ENCODE results near the gene TMEM61.

DNA sequence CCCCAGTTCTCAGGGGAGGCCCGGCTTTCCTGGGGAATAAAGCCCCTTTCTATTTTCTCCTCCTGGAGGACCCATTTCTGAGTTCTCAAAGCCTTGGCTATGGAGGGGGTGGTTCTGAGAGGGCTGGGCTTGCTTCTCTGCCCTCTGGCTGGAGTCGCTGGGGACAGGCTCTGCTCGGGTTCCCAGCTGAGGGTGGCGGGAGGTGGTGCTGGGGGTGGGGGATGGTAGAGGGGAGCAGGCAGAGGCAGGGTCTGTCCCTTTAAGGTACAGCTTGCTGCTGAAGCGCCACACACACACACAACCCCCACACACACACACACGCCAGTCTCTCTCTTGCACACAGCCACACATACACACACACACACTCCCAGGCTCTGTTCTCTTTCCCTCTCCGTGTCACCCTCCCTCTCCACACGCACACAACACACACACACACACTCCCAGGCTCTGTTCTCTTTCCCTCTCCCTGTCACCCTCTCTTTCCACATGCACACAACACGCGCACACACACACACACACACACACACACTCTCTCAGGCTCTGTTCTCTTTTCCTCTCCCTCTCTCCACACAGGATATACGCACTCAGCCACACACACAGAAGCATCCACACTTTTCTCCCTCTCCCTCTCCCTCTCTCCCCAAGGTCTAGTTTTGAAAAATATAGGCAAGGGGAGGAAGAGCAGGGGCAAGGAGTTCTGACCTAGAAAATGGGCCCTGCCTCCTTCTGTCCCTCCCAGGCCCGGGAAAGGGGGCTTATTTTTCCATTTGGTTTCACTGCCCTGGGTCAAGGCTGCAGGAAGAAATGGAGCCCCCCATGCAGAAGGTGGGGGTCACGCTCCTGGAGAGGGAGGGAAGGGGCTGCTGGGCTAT is 71.9 kb upstream of the ACOT11 start:
- PRO-cap, result no peak

GRCh38 chr1:54585557-54586214 is 37.6 kb downstream of the FAM151A start:
- PRO-cap, result no peak

DNA sequence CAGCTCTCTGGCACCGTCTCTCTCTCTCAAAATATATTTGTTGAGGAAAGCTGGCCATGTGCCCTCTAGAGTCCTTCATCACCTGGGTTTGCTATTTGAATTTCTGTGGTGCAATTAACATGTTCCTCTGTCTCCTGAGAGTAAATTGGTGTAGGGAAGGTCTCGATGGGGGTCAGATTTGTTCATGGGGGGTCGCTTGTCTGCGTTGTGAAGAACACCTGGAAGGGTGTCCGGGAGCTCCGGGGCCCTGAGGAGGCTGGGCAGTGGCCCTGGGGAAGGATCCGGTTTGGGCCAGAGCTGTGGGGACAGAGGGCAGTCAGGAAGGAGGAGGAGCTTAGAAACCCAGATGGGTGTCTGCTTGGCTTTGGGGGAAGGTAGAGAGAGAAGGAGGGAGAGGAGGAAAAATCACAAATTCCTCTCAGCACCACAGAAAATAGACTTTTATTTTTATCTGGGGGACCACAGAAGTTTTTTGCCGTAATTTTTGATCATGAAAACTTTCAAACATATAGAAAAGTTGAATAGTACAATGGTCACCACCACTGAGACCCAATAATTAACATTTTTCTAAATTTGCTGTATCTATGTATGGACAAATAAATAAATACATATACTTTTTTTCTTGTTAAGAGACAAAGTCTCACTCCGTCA is 33.1 kb downstream of the FAM151A start:
- PRO-cap, result no peak

DNA sequence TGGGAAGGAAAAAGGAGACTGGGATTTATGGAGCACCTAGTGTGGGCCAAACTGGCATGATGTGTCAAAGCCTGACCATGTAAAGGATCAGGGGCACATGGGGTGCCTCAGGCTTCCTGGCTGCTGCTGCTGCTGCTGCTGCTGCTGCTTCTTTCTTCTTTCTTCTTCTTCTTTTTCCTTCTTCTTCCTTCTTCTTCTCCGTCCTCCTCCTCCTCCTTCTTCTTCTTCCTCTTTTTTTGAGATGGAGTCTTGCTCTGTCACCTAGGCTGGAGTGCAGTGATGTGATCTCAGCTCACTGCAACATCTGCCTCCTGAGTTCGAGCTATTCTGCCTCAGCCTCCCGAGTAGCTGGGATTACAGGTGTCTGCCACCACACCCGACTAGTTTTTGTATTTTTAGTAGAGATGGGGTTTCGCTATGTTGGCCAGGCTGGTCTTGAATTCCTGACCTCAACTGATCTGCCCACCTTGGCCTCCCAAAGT is 10.4 kb downstream of the TTC22 start:
- PRO-cap, result no peak

GRCh38 chr1:54800063-54800520 is 1.0 kb downstream of the TTC22 start:
- PRO-cap, result no peak

DNA sequence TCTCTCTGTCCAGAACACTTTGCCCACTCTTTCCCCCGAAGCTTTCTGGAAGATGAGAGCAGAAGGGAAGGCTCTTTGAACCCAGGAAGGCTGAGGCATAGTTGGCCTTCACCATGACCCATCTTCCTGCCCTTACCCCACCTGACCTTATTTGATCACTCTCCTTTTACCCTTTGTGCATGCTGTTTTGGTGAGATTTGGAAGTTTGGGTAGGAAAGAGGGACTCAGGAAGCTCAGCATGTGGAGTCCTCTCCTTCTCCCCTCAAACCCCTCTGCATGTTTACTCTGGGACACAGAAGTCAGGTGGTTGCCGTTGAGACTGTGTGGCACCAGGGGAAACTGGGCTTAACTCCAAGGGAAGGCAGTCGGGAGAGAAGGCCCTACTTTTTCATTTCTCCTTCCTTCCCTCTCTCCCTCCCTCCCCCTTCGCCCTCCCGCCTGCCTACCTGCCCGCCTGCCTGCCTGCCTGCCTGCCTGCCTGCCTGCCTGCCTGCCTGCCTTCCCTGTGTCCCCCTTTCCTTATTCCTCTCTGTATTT is 30.0 kb downstream of the LEXM start:
- PRO-cap, result no peak

DNA sequence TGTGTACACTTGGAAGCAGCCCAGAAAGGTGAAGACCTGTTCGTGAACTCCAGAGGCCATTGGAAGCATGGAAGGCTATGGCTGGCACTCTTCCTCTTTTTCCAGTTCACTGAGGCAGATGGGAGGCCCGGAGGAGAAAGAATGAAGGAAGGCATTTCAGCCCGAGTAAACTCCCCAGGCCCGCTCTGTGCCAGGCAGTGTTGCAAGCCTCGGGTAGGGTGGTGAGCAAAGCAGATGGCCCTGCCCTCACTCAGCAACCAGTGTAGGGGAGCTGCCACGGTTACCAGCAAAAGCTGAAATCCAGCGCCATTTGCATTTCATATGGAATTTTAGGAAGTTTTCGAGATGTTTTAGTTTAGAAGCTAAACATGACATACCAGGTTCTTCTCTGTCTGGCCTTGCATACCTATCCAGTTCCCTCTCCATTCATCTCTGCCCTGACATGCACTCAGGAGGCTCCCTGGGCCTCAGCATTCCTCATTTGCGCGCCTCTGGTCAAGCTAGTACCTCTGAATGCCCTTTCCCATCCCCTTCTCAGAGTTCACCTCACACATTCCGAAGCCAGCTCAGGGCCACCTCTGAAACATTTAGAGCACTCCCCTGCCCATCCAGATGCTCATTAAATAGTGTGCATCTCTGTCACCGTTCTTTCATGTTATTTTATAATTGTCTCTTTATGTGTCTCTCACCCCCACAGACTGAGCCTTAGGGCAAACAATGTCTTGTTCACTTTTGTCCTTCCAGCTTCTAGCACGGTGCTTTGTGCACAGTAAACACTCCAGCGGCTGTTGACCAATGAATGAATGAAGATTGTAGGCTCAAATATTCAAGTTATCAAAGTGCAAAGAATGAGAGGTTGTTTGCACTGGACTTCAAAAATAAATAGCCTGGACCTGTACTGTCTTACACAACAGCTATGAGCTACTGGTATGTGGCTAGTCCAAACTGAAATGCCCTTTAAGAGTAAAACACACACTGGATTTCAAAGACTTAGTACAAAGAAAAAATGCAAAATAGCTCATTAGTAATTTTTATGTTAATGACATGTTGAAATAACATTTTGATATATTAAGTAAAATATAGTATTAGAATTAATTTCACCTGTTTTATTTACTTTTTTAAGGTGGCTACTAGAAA is 1.1 kb upstream of the DHCR24 start:
- PRO-cap, result no peak

- PRO-cap, result no peak
These were observed 12.8 kb upstream of the DHCR24 start for GRCh38 chr1:54899852-54900234.

DNA sequence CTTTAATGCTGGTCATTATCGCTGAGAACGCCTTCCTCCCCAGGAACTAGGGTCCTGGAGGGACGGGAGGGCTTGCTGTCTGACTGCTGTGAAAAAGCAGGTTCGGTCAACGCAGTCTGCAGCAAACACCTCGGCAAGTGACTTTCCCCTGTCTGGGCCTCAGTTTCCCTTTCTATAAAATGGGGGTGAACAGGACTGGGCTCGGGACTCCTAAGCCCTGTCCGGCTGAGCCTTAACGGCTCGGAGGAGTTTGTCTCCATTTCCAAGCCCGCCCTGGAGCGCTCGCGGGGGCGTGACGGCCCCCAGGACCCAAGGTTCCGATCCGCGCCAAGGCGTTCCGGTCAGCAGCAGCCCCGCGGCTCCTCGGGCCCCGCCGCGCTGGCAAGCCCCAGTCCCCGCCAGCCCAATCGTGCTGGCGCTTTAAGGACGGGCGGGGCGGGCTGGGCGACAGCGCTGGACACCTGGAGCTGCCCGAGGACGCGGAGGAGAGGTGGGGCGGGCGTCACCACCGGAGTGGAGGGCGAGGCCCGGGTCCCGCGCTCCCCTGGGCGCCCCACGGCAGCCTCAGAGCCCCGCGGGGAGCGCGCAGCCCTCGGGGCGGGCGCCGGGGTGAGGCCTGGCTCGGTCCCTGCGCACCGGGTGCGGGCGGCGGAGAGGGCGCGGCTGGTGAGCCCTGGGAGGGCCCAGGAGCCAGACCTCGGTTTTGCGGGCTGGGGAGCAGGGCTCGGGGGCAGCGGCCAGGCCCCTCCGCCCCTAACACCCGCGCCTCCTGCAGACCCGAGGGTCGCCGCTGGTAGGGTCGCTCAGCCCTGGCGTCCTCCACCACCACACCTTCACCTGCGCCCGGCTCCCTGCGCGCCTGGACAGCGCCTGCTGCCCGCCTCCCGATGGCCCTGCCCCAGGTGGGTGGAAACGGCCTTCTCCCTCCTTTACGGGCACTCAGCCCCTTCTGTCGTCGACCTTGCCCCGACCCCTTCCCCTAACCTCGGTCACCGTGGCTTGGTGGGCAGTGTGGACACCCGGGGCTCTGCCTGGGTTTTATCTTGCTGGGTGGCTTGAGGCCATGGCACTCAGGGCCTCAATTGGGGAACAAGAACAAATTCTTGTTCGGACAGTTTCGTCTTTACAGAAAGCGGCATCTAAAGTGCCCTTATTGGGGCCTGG is at the start of gene TMEM61:
TSS of gene TMEM61 (plus strand) at position 450 of the 1,164 bp plus-strand sequence.
- PRO-cap, result no peak

GRCh38 chr1:55052553-55053019 is 13.2 kb downstream of the PCSK9 start:
- PRO-cap, result no peak

GRCh38 chr1:55072215-55072635 is 32.9 kb downstream of the PCSK9 start:
- PRO-cap, result no peak

DNA sequence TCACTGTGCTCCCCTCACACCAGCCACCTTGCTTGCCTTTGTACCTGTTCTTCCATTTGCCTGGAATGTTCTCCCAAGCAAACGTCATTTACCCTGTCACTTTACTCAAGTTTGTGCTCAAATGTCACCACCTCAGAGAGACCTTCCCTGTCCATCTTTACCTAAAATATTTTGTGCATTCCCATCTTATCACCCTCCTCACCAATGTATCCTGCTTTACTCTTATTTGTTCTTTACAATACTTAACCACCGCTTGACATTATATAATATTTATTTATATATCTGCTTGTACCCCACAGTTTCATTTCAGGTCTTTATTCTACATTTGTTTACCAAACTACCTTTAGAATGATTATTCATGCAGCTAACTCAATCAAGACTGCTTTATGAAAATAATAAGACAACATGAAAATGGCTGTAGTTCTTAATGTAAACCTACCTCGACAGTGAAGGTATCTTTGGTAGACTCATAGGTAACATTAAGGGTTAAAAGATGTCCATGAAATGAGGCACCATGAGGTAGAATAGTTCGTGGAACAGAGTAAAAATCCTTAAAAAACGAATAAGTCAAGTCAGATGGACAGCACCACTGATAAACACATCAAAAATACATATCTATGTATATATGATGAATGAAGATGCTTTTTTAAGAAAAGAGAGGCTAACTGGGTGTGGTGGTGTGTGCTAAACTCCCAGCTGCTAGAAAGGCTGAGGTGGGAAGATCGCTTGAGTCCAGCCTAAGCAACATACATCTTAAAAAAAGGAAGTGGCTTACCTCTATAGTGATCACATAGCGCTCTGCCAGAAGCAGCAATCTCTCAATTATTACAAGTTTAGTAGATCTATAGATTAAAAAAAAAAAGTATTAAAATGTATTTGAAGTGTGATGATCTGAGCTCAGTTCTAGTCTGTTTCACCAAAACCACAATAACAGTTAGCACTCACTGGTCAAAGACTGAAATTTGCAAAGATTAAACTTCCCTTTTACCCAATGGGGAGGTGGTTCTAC is 76.7 kb downstream of the USP24 start:
- PRO-cap, result no peak

DNA sequence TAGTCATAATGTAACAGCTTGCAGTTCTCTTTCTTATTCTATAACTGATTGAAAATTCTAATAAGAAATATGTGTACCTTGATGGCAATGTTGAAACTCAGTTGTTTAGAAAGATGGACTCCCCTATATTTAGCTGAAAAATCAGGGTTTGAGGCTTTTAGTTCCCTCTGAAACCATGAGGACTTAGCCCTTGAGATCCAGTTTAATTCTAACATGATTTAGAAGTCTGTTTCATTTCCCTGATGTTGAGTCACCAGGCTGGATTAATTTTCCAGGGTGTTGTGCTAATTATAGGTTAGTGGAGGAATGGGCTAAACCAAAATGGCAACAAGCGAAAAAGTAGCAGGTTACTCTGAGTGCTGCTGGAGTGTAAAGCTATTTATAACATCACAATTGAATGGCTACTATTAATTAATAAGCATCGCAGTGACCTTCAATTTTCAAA is 15.4 kb upstream of the USP24 start:
- PRO-cap, result no peak

GRCh38 chr1:55428993-55429286 is 213.8 kb upstream of the USP24 start:
- PRO-cap, result no peak

DNA sequence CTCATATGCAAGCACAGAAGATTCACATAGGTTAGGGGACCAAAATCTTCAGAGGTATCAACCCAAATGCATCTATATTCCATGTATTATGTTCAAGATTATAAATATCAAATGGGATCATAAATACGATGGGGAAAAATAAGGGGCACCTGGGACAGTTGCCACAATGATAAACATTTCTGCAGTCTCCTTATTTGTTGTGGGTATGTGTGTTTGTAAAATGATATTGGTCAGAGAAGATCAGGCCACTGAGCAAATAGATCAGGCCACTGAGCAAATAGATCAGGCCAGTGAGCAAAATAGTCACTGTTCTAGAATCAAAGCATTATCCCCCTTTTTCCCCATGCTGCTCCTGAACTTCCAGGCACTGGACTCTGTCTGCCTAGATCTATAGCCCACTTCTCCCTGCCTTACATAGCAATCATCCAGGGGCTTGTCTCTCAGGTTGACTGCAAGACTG is 599.8 kb upstream of the USP24 start:
- PRO-cap, result no peak

DNA sequence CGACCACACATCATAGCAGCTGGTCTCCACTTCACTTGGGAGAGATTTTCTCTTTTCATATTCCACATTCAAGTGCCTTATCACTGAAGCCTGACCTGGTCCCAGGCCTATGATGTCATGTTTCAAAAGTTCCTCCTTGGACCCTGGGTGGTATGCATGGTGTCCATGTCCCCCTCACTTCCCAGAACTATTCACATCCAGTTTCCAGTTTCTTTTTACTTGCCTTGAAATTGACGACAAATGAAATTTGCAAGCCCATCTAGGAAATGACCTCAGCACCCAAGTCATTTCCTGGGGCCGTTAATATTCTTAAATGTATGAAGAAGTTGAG is 221.5 kb downstream of the PLPP3 start:
- PRO-cap, result no peak

GRCh38 chr1:56379683-56380218 is 199.6 kb downstream of the PLPP3 start:
- PRO-cap, result no peak

- PRO-cap, result bidirectional peak, plus-strand start at chr1:56411881, minus-strand start at chr1:56411594
These were observed 167.7 kb downstream of the PLPP3 start for GRCh38 chr1:56411506-56412201.

- PRO-cap, result no peak
These were observed 50.1 kb downstream of the PLPP3 start for GRCh38 chr1:56529246-56529602.

- PRO-cap, result no peak
These were observed 35.3 kb downstream of the PLPP3 start for GRCh38 chr1:56544007-56544485.

Data from bronchial lymph node (tissue), 1 donor.